Ishikawa (cell line): Measurements from ENCODE around the gene COL4A2.

GRCh38 chr13:109785087-109785437 is 1.3 kb downstream of the IRS2 start:
- RRBS = 3% methylated on average over 19 of the region's 39 CpGs

DNA sequence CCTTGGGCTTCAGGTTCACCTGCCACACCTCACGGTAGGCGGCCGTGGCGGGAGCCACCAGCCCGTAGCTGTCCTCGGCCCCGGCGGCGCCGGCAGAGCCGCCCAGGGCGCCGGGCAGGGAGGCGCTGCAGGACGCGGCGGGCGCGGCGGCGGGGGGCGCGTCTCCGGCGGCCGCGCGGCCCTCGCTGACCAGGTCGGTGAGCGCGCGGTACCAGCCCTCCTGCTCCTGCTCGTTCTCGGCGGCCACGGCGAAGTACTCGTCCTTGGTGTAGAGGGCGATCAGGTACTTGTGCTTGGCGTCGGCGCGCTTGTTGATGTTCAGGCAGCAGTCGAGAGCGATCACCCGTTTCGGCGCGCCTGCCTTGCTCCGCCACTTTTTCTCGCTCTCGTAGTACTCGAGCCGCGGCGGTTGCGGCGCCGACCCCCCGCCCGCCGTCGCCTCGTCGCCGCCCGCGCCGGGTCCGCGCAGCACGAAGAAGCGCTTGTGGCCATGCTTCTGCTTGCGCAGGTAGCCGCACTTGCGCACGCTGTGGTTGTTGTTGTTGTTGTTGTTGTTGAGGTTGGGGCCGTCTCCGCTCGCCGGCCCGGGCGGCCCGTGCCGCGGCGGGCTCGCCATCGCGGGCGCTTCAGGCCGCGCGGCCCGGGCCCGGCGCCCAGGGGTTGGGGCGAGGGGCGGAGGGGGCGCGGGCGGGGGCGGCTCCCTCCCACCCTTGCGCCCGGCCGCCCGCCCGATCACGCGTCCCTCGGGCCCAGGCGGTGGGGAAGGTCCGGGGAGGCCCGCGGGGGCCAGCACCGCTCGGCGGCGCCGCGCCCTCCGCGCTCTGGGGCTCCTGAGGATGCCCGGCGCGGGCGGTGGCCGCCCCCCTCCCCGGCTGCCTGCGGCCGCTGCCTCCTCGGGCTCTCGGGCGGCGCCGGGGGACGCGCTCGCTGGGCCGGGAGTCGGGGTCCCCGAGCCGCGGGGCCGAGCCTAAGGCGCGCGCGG is 654 bp downstream of the IRS2 start:
- RRBS = 1% methylated on average over 70 of the region's 150 CpGs

- RRBS = no CpG with 5 or more reads among the region's 5 CpGs
Measured at GRCh38 chr13:109788535-109788918, 2.1 kb upstream of the IRS2 start.

DNA sequence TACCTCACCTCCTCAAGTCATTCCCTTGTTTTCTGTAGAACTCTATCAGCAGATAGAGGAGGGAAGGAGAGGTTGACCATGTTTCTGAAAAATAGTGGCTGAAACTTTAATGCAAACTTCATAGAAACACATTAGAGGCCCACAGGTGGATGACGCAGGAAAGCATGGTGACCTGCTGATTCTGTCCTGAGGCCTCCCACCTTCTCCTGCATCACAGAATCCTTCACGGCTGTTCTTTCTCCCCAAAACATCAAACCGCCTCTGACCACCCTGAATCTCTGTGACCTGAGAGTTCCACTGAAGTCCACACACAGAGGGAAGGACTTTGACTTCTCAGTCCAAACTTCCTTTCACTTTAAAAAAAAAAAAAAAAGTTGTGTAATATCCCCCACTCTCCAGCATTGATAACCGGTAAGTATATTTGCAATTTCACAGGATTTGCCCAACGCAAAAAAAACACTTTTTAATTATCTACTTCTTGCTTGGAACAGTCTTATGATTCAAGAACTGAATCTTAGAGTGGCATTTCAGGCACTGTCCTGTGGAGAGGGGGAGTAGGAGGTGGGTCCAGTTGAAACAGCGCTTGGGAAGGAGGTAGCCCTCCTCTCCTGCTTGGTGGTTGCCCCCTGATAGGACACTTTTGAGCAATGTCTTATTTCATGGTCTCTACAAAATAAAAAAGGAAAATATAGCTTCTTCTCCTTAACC is 259.5 kb upstream of the IRS2 start:
- RRBS = no CpG with 5 or more reads among the region's 6 CpGs

DNA sequence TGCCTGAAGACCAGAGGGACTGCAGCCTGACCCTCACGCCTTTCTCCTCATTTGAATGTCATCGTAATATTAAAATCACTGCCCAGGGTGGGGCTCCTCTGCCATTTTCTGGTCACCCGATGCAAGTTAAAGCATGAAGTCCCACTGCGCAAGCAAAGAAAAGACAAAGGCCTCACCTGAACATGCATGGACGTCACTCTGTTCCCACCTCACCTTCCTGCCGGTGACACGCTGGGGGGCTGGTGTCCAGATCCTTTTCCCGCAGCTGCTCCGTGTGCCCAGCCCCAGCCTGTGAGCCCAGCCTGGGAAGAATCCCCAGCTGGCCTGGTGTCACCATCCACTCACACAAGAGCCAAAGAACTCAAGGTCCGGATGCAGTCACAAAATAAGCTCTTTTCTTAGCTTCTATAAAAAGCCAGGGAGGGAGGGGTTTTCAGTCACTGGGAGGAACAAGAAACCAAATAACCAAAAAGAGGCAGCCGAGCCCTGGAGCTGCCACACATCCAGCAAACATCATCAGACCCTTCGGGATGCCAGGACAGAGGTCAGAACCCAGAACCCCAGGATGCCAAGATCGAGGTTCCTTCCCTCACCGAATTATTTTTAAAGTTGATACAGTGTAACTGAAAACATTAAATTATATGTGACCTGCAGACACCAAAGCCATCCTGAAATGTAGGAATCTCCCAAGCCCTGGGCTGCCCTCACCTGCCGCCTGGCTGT is 249.8 kb downstream of the COL4A1 start:
- RRBS = no CpG with 5 or more reads among the region's 15 CpGs

DNA sequence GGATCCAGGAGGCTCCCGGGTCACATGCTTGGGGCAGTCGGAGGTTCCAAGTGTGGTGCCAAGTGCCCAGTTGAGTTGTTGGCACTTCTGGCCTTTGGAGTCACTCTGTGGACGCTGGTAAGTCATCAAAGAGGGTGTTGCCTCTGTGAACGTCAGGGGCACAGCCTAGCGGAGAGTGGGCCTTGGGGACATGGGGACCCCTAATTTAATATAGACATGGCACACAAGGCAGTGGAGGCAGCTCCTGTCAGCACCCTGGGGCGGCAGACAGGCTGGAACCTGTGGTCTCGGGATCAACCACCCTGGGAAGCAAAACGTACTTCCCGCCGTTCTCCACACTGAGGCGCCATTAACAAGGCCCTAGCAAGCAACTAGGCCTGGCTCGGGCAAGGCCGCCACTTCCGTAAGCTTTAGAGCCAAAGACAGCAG is 199.0 kb downstream of the COL4A1 start:
- RRBS = no CpG with 5 or more reads among the region's 14 CpGs

DNA sequence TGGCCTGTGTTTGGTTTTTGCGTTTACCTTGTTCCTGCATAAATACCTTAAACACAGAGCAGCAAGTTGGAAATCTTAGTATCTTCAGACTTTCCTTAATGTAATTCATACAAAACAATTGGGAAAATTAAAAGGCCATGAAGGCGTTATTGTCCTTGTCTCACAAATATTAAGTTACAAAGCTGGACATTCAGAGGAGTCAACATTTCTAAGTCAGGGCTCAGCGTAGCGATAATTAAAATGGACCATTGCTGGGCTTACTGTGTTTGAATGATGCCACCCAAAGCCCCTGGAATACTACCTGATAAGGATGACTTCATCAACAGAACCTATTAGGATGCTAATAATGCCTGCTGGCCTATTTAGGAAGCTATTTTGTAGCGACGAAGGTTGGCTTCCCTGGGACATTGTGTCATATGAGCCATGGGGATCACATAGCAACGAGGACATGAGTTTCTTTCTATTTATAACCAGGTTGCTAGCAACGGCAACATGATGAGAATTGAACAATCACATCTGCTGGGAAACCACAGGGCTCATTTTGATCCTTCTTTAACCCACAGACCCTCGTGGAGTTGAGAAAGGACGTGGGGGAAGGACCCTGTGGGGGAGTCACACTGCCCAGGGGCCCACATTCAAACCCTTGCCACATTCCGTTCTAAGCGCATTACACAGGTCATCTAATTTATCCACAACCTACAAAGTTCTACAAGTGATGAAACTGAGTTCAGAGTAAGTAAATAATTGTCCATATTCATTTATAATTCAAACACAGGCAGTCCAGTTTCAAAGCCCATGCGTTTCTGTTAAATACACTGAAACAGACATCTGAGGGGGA is 172.2 kb downstream of the COL4A1 start:
- RRBS = no CpG with 5 or more reads among the region's 13 CpGs

- RRBS = 100% methylated on average over 1 of the region's 9 CpGs
Measured at GRCh38 chr13:110177771-110178279, 129.1 kb downstream of the COL4A1 start.

- RRBS = no CpG with 5 or more reads among the region's 12 CpGs
Measured at GRCh38 chr13:110186072-110186784, 120.7 kb downstream of the COL4A1 start.

DNA sequence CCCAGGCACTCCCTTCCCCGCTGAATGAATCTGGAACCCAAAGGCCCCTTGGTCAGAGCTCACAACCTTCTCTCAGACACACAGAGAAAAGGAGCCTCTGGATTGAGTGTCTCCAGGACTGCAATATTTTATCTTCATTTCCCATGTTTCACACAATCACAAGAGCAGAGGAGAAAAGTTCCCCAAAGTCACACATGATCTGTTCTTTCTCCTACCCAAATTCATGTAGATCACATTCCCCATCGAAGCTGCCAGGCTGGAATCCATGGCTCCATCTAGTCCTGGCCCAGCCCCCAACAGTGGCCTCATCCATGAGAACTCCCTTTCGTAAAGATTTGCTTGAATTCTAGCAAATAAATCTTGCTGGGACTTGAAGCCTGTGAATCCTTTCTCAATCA is 109.6 kb downstream of the COL4A1 start:
- RRBS = no CpG with 5 or more reads among the region's 3 CpGs

DNA sequence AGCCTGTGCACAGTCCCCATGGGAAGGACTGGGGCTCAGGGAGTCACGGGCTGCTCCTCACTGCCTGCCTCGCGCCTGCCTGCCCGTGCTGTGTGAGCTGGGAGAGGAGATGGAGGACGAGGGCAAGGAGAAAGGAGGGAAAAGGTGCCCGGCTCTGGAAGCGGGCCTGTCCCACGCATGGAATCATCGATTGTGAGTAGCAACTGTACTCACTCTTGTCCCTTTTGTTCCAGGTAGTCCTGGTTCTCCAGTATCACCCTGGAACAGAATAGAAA is 93.5 kb downstream of the COL4A1 start:
- RRBS = no CpG with 5 or more reads among the region's 9 CpGs

DNA sequence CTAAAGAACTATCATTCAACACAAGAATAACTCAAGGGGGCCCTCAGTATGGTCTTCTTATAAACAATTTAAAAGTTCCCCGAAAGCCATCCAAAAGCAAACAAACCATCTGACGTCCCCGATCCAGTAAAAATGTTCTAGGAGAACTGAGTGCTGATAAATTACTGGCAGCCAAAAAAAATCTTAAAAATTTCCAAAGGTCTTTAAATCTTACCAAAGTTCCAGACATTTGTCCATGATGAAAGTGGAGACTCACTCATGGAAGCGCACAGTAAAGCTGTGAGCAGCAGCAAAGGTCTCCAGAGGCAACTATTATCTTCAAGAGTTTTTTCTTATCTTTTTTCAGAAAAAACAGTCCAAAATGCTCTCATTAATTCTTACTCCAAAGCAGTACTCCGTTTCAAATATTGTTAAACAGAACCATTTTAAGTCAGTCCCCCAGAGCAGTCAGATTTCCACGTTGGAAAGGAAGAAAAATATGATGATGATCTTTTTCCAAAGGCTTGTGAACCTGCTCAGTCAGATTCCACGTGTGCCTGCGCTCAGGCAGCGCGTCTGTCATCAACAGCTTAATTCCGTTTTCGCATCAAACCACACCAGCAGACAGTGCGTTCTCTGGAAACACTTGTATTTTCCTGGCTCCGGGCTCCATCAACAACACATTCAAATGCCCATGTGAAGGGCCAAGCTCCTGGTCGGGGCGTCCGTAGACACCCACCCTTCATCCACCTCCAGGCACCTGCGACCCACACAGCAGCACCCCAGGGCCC is 85.4 kb downstream of the COL4A1 start:
- RRBS = no CpG with 5 or more reads among the region's 18 CpGs

DNA sequence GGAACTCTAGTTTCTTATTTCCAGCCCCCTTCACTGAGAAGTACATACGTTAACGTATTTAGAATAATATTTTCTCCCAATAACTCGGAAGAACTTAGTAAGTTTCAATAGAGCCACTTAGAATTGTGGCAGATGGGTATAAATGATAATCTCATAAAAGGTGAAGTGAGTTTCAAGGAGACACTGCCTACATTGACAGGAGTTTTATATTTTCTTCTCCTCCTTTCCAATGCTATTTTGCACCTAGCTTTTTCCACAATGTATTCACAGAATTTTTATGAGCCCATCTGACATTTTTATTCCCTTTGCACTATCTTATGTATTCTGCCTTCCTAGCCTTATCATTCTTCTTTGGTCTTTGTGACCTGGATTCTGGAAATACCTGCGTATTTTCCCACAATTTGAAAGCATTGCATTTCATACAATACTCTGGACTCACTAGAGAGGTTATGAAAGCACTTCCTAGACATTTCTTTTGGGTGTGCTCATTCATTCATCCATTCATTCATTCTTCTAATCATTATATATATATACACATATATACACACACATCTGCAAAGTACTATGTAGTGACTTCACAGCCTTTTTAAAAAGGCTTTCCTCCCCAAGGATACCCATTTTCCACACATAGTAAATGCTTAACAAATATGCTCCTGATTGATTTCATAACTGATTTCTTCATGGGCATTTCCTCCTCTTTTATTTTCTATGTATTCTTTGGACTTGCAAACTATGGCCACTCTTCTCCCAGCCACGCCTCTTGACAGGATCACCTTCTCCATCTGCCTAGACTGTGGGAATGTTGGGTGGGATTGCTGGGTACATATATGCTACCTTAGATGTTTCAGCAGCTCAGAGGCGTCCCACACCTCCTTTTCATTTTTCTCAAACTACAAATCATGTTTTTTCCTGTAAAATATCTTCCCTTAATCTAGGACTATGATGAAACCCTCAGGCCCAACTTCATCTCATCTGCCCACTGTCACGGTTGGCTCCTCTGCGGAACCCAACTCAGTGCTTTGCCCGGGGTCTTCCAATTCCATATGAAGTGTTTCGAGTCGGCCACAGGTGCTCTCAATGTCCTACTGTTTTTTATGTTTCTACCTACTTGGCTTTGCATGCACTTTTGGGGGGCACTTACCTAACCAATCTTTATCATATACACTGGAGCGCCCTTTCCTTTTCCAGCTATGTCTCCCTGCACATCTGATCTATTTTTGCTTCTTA is 28.5 kb downstream of the COL4A1 start:
- RRBS = no CpG with 5 or more reads among the region's 12 CpGs

GRCh38 chr13:110301281-110302360 is 5.3 kb downstream of the COL4A1 start:
- RRBS = no CpG with 5 or more reads among the region's 22 CpGs

- RRBS = 69% methylated on average over 1 of the region's 12 CpGs
Measured at GRCh38 chr13:110304995-110306312, 1.5 kb downstream of the COL4A1 start.

DNA sequence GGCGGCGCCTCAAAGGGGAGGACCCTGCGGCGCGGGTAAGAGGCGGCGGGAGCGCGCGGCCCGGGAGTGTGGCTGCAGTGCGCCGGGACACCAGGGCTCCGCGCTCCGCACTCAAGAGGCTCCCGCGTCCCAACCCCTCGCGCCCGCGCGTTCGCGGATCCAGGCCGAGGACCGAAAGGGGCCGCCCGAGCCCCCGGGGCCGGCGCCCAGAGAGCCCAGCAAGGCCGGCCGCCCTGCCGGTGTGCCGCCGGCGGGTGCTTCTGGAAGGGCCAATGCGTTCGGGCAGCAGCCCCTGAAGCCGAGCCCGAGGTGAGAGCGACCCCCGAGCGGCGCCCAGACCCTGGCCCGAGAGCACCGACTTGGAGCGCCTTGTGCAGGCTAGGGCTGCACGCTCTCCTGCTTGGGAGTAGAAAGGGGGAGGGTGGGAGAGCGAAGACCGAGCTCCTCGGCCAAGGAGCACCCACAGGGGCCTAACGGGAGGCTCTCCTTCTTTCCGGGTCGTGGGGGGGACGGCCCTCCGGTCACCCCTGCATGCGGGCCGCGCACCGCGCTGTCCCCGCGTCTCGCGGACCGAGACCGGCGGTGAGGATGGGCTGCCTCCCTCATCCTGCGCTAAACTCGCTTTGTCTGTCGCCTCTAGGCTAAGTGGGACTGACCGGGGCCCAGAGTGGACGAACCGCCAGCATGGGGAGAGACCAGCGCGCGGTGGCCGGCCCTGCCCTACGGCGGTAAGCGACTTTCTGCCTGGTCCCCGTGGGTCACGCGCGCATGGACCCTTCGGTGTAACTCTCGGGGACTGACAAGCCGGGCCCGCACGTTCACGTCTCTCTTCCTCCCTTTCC is at the start of gene COL4A2:
Gene COL4A2 (plus strand): TSS at position 65 of the 842 bp plus-strand sequence.
- RRBS = 2% methylated on average over 48 of the region's 93 CpGs

DNA sequence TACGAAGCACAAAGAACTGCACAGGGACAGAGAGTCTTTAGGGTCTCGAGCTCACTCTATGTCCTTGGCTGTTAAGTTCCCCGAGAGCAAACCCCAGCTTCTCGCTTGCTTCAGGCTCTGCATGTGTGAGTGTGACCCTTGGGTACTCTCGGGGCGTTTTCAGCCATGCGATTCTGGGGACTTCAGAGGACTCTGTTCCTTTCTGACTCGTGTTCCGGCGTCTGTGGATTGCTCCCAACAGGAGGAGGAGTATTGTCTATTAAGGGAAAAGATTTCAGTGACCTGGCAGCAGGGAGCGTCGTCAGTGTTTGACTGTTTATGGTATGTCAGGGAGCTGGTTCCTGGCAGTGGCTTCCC is 33.6 kb downstream of the COL4A2 start:
- RRBS = no CpG with 5 or more reads among the region's 12 CpGs

DNA sequence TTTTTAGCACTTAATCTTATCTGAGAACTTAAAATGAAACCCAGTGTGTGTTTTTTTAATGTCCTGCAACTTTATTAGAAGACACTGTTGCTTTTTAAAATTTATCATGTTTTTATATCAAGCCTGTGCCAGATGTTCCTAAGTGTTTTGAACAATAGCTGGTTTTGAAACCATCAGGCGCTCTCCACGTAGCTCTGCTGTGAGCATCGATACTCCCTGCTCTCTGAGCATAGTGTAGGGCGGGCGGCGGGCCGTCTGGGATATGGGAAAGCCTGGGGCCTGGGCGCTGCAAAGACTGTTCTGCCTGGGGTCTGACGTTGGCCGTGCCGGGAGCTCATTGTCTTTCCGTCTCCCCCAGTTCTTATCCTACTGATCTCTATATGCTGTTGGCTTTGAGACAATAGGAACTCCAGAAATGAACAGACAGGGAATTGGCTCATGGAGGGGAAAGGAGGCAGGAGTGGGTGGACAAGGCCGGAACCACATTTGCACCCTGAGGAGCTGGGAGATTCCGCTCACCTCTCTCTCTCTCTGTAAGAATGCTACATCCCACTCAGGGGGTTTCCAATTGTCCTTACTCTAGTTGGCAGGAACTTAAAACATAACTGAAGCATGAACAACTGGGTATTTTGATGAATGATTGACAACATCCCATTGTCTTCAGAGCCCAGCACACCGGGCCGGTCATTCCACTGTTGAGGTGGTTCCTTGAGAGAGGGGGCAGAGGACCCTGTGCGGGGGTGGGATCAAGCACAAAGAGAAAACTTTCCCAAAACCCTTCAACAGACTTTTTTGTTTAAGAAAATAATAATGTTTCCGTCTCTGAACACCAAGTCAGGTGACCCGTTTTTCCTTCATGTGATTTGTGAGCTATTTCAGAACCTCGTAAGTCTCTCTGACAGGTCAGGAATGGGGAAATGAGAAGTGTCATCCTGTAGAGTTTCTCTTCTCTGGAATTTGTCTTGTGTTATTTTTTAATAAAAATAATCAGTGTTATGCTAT is 64.7 kb downstream of the COL4A2 start:
- RRBS = no CpG with 5 or more reads among the region's 20 CpGs

- RRBS = no CpG with 5 or more reads among the region's 10 CpGs
Measured at GRCh38 chr13:110392168-110392821, 85.2 kb downstream of the COL4A2 start.

DNA sequence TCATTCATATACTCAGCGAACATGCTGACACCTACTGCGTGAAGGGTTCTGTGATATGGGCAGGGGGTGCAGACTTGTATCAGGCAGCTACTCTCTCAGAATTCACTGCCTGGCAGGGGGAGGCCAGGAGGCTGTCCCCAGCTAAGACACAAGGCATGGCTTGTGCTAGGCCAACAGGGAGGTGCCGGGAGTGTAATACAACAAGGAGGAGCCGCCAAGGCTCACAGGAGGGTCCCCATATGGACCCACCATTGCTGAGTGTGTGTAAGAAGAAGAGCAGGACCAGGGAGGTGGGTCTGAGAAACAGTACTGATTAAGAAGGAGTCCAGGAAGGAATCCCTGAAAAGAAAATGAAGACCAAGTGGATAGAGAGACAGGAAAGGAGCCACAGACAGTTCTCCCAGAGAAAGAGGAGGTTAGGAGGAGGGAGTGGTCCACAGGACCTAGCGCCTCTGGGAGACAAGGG is 97.3 kb downstream of the COL4A2 start:
- RRBS = no CpG with 5 or more reads among the region's 5 CpGs